ENCODE measurements around a stretch of chr9.

- RRBS, result no CpG with 5 or more reads among the region's 7 CpGs
Observed at GRCh38 chr9:130214382-130214914, 42.2 kb downstream of the NCS1 start.

DNA sequence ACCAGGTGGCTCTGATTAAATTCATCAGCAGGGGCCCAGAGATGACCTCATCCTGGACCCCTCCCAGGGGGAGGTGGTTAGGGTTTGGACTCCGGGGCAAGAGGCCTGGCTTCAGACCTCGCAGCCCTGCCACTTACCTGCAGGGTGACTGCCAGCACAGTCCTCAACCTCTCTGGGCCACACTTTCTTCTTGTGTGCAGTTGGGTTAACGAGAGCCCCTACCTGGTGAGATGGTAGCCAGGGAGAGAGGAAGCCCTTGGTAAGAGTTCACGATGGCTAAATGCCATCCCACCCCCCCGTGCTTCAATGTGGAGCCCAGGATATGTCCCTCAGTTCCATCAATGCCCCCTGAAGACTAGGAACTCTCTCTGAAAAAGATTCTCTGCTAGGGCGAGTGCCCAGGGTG is 23.8 kb downstream of the HMCN2 start:
- RRBS, result no CpG with 5 or more reads among the region's 6 CpGs

- RRBS, result no CpG with 5 or more reads among the region's 31 CpGs
Observed at GRCh38 chr9:130320648-130321545, 55.3 kb downstream of the HMCN2 start.

GRCh38 chr9:130394647-130395407 is 49.9 kb upstream of the ASS1 start:
- RRBS, result 80% methylated on average over 1 of the region's 21 CpGs

GRCh38 chr9:130438322-130438617 is 6.5 kb upstream of the ASS1 start:
- RRBS, result no CpG with 5 or more reads among the region's 3 CpGs

DNA sequence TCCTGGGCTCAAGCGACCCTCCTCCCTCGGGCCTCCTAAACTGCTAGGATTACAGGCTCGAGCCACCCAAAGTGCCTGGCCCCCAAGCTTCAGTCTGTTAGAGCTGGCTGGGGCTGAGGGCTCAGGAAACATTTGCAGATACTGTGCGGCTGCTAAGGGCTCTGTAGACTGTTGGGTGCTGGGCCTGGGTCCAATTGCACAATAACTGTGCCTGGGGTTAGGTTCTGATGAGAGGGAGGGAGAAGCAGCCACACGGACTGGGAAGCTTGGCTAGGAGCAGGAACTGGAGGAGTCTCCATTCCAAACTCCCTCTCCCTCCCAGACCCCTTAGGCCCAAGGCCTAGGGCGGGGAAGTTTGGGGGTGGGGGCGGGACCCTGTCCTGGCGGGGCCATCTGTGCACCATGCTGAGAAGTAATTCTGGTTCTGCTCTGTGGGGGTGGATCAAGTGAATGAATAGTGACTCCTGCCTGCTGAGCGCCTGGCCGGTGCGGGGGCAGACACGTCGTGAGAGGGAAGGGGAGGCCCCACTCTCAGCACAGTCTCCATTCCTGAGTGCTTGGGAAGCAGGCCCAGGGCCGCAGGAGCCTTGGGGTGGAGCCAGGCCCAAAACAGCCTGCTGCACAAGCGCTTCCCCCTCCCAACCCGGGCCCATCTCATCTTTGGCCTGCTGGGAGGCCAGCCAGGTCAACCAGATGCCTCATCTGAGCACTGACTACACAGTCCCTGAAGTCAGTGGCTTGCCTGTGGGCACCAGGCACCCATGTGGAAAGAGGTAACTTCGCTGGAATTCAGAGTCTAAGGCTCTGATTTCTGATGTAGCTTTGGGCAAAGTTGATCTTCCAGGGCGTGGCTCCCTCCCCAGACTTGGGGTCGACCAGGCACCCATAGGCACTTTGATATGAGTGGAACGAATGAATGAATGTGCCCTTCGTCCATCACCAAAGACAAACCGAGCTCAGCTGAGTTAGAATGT is 1.6 kb downstream of the ASS1 start:
- RRBS, result no CpG with 5 or more reads among the region's 22 CpGs

DNA sequence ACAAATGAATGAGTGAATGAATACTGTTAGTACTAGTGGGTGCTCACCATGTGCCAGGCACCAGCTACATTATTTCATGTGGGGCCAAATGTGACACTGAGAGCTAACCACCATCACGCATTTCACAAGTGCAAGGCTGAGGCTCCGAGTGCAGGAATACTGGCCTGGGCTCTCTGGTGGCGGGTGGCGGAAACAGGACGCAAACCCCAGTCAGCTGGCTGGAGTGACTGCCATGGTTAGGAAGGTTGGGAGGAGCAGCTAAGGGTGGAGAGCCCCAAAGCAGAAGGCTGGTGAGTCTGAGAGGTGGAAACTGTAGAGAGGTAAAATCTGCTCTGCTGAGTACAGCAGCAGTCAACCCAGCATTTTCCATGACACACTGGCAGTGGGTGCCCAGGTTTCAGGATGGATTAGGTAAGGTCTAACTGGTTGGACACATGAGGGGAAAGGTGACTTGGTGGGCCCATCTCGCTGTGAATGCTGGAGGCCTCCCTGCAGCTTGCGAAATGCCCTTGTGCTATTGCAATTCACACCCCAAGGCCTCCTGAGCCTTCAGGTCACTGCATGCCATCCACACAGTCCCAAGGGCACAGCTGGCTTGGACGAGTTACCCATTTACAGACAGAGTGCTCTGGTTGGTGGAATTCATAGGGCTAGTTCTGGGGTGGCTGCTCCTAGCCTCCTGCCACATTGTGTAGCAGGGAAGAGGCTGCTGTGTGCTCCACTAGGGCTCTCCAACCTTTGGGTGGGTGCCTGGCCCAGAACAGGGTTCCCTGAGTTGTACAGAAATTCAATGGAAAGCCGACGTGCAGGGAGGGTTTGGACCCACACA is 54.0 kb downstream of the ASS1 start:
- RRBS, result no CpG with 5 or more reads among the region's 10 CpGs

GRCh38 chr9:130501455-130502015 is 56.8 kb downstream of the ASS1 start:
- RRBS, result no CpG with 5 or more reads among the region's 11 CpGs

GRCh38 chr9:130547227-130547757 is 32.1 kb upstream of the FUBP3 start:
- RRBS, result no CpG with 5 or more reads among the region's 9 CpGs

DNA sequence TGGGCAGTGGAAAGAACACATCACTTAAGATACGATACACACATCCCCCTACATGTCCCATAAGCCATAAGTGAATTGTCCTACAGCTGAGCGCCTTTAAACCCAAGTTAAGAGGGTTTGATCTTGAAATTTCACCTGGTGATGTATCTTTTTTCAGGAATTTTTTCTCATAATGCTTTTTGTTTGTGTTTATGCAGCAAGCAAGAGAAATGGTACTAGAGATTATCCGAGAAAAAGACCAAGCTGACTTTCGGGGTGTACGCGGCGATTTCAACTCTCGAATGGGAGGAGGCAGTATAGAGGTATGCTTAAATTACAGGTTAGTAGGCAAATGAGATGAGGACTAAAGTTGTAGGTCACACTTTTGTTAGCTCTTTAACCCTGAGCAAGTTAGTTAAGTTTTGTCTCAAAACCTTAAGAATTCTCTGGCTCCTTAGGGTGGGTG is 40.8 kb downstream of the FUBP3 start:
- RRBS, result no CpG with 5 or more reads among the region's 8 CpGs

GRCh38 chr9:130701179-130701965 is 7.8 kb downstream of the EXOSC2 start:
- RRBS, result no CpG with 5 or more reads among the region's 8 CpGs

GRCh38 chr9:130712467-130713193 is 19.1 kb downstream of the EXOSC2 start:
- RRBS, result 2% methylated on average over 32 of the region's 71 CpGs

- RRBS, result no CpG with 5 or more reads among the region's 3 CpGs
Observed at GRCh38 chr9:130719522-130719990, 26.0 kb downstream of the EXOSC2 start.

GRCh38 chr9:130768096-130768945 is 66.7 kb upstream of the ABL1 start:
- RRBS, result no CpG with 5 or more reads among the region's 7 CpGs

GRCh38 chr9:130898916-130899413 is 2.4 kb upstream of the QRFP start:
- RRBS, result no CpG with 5 or more reads among the region's 14 CpGs

DNA sequence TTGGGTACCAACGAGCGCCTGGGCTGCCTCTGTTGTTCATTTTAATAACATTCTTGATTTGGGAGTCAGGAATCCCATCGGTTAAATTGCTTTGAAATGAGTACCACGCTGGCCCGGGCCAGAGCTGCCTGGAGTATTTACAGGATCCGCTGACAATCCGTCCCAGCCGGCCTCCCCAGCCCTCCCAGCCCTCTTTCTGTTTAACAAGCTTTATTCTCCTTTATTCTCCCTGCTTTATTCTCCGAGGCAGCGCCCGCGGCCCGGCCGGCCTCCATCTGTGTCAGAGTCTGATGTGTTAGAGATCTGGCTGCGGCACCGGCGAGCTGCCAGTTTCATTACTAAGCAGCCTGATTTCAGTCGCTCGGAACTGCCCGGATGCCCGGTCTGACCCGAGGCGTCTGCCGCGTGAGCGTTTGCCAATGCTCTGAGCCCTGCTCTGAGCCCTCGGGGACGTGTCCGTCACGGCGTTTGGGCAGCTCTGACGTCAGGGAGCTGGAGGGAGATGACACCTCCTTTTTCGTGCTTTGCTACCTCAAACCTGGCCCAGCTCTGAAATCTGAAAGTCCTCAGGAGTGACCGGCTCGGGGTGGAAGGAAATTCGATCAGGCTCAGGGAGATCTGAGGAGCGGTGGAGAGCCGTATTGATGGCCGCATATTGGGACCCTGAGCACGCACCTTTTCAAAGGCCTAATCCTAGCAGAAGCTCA is 16.6 kb upstream of the QRFP start:
- RRBS, result 7% methylated on average over 14 of the region's 40 CpGs

- RRBS, result no CpG with 5 or more reads among the region's 14 CpGs
Observed at GRCh38 chr9:130933105-130933516, 5.9 kb downstream of the FIBCD1 start.

GRCh38 chr9:130936063-130937186 is 2.6 kb downstream of the FIBCD1 start:
- RRBS, result no CpG with 5 or more reads among the region's 14 CpGs

GRCh38 chr9:130939580-130940230 is 658 bp upstream of the FIBCD1 start:
- RRBS, result 3% methylated on average over 56 of the region's 68 CpGs

DNA sequence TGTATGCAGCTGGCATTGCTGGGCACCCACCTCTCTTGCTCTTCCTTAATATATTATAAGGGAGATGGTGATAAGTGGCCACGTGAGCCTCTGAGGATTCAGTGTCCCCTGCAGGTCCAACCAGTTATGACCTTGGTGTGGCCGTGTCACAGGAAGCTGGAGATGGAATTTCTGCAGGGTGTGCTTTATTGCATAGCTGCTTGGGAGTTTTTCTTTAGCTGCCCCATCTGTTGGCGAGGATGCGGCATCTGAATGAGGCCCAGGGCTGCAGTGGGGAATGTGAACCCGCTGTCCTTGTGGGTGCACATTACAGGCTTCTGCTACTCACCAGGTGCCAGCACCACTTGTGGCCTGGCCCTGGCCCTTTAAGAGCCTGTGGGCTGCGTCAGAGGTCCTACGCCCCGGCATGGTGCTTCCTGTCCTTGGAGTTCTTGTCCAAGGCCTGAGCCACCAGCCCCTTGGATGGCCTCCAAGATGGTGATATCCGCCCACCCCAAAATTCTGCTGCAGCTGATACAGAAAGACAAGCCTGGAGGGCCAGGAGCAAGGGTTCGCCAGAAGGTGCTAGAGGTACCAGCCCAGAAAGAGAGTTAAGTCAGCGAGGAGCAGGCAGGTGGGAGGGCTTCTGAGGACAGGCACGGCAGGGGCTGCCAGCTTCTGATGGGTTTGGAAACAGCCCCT is 6.2 kb downstream of the AIF1L start:
- RRBS, result no CpG with 5 or more reads among the region's 12 CpGs

Data from non-pigmented ciliary epithelial cell (primary cell).